Spinal cord (tissue), 3 donors: Measurements from ENCODE around the gene FOXK1.

DNA sequence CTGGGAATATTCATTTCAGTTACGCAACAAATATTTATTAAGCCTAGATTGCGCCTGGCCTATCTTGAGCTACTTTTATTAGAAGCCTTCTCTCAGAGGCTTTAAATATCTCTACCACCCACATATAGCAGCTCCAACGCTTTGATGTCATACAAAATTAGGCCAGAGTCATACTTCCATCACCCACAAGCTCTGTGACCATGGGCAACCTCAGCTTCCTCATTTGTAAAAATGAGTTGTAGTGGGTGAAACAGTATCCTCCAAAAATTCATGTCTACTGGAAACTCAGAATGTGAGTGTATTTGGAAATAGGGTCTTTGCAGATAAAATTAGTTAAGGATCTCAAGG lies 25.0 kb upstream of the CARD11 start:
- PRO-cap = no peak
- RAMPAGE, long total RNA = no peak

- PRO-cap = no peak
- RAMPAGE, long total RNA = no peak
These were observed 115.8 kb upstream of the CARD11 start for GRCh38 chr7:3159458-3159878.

- PRO-cap = no peak
- RAMPAGE, long total RNA = no peak
These were observed 57.9 kb upstream of the SDK1 start for GRCh38 chr7:3243015-3243625.

DNA sequence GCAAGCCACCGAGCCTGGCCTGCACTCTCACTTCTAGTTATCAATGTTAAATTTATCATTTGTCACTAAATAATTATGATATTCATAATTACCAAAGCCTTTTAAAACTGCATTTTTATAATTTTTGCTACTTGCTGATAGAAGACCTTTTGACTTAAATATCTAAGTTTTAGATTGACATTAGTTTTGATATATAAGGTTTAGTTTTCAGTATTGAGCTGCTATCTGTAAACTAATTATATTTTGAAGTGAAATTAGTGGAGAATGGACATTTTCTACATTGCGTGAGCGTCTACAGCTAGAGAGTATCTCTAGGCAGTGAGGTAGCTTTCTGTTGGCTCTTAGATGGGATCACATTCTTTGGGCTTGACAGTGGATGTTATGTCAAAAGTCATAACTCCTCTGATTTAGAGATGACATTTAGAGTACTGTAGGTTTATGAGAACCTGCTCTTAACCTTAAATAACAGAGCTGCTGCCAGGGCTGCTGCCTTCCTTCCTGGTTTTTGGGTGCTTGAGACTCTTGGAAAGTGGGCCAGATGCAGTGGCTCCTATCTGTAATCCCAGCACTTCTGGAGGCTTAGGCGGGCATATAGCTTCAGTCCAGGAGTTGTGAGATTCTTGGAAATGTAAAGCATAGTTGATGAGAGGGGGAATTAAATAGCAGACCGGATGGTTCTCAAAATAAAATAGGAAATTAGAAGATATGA lies 120.5 kb downstream of the SDK1 start:
- PRO-cap = no peak
- RAMPAGE, long total RNA = no peak

GRCh38 chr7:3742164-3742484 lies 441.1 kb downstream of the SDK1 start:
- PRO-cap = no peak
- RAMPAGE, long total RNA = no peak

DNA sequence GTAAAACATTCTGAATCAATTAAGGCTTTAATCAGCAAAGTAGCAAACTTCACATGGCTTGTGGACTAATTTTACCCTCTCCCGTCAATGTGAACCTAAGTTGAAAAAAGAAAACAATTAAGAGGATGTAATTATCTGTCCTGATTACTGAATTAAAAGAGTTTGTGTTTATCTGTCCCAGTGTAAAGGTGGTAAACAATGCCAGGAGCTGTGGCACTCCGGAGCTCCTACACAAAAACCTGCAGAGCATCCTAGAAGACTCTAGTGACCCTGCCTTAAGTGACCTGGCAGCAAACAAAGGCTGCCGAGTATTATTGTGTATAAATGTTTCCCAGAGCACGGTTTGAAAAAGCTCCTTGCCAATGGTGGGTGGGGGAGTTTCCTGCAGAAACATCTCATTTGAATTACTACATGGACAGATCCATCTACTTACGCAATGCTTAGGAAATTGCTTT lies 560.7 kb downstream of the SDK1 start:
- PRO-cap = no peak
- RAMPAGE, long total RNA = no peak

DNA sequence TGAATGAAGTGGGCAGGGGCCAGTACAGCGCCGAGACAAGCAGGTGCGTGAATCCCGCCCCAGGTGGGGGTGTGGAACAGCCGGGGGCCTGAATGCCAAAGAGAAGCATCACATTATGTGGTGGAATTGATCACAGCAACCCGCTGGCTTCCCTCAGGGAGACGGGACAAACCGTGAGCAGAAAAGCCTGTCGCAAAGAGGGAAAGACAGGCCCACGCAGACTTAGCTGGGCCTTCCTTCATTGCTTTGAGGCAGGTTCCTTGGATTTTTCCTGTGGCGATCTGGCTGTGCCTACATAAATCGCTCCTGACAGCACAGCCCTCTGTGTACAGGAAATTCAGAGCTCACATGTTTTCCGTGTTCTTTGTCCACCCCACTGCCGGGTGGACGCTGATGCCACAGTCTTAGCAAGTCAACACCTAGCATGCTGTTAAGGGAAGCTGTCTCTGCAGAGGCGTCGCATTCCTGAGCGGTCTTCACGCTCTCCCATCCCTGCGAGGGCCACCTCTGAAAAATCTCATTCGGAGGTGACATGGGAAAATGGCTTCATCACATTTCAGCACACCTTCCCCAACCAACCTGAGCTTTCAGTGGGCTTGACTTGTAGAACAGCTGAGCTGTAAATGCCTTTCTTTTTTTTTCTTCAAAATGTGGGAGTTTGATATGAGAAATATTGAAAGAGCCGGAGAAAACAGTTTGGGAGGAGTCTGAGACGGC lies 670.9 kb upstream of the FOXK1 start:
- PRO-cap = no peak
- RAMPAGE, long total RNA = no peak

DNA sequence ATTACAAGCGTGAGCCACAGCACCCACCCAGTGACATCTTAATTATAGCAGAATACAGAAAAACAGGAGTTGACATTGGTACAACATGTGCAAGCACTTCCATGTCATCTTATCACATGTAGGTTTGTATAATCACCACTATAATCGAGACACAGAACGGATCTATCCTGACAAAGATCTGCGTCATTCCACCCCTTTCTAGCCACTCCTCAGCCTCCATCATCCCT lies 262.3 kb upstream of the FOXK1 start:
- PRO-cap = no peak
- RAMPAGE, long total RNA = no peak

- PRO-cap = no peak
- RAMPAGE, long total RNA = no peak
These were observed 148.6 kb upstream of the FOXK1 start for GRCh38 chr7:4533421-4534010.

DNA sequence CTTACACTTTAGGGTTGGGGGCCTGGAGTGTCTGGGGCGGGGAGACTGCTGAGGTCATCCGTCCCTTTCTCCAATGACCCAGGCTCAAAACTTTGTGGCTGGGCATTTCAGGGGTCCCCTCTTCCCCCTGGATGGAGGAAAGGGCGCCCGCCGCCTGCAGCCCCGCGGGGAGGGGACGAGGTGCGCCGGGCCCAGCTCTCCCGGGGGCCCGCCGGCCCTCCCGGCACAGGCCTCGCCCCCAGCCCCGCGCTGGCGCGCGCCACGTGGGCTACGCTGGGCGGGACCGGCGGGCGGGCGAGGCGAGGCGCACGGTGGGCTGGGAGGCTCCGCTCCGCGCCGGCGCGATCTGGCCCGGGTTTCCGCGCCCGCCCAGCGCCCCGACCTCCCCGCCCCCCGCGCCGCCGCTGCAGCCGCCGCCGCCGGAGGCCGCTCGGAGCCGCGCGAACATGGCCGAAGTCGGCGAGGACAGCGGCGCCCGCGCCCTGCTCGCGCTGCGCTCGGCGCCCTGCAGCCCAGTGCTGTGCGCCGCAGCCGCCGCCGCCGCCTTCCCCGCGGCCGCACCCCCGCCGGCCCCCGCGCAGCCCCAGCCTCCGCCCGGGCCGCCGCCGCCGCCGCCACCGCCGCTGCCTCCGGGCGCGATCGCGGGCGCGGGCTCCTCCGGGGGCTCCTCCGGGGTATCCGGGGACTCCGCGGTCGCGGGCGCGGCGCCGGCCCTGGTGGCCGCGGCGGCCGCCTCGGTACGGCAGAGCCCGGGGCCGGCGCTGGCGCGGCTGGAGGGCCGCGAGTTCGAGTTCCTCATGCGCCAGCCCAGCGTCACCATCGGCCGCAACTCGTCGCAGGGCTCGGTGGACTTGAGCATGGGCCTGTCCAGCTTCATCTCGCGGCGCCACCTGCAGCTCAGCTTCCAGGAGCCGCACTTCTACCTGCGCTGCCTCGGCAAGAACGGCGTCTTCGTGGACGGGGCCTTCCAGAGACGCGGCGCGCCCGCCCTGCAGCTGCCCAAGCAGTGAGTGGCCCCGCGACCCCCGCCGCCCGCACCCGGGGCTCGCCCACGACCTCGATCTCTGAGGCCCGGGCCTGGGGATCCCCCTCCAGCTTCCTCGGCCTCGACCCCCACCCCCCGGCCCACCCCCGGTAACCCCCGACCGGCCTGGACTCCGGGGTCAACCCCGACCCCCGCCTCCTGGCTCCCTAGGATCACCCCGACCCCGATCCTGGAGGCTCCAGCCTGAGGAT lies at the start of gene FOXK1:
Gene FOXK1 (plus strand): TSS at position 433 of the 1,236 bp plus-strand sequence.
- PRO-cap = no peak
- RAMPAGE, long total RNA = no peak

GRCh38 chr7:4700674-4701423 lies 18.8 kb downstream of the FOXK1 start:
- PRO-cap = no peak
- RAMPAGE, long total RNA = no peak

- PRO-cap = no peak
- RAMPAGE, long total RNA = no peak
These were observed 31.3 kb downstream of the FOXK1 start for GRCh38 chr7:4713247-4713873.

DNA sequence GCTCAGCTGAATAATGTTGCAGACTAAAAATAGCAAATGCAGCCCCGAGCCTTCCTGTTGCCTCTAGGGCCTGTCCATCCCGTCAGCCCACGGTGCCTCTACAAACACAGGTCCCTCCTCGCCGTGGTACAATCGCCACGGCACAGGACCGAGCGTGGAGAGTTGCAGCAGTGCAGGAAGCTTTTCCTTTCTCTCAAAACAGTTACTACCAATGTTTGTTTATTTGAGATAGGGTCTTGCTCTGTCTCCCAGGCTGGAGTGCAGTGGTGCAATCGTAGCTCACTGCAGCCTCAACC lies 41.3 kb downstream of the FOXK1 start:
- PRO-cap = no peak
- RAMPAGE, long total RNA = no peak

GRCh38 chr7:4725256-4725890 lies 43.3 kb downstream of the FOXK1 start:
- PRO-cap = no peak
- RAMPAGE, long total RNA = no peak

DNA sequence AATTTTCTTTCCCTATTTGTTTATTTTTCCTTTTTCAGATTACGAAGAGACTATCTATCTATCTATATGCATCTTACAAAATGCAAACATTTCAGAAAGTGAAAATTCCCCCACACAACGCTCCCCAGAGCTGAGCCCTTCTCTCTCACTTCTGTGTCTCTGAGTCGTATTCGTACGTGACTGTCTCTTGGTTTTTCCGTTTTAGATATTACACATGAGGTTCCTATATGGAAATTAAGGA lies 27.4 kb upstream of the AP5Z1 start:
- PRO-cap = no peak
- RAMPAGE, long total RNA = no peak

GRCh38 chr7:4775774-4776489 lies 509 bp downstream of the AP5Z1 start:
- PRO-cap = no peak
- RAMPAGE, long total RNA = no peak

- PRO-cap = no peak
- RAMPAGE, long total RNA = no peak
These were observed 7.5 kb downstream of the AP5Z1 start for GRCh38 chr7:4782690-4783553.

GRCh38 chr7:4783875-4784764 lies 8.7 kb downstream of the AP5Z1 start:
- PRO-cap = no peak
- RAMPAGE, long total RNA = no peak

GRCh38 chr7:4879452-4879926 lies 4.0 kb downstream of the RADIL start:
- PRO-cap = no peak
- RAMPAGE, long total RNA = no peak

DNA sequence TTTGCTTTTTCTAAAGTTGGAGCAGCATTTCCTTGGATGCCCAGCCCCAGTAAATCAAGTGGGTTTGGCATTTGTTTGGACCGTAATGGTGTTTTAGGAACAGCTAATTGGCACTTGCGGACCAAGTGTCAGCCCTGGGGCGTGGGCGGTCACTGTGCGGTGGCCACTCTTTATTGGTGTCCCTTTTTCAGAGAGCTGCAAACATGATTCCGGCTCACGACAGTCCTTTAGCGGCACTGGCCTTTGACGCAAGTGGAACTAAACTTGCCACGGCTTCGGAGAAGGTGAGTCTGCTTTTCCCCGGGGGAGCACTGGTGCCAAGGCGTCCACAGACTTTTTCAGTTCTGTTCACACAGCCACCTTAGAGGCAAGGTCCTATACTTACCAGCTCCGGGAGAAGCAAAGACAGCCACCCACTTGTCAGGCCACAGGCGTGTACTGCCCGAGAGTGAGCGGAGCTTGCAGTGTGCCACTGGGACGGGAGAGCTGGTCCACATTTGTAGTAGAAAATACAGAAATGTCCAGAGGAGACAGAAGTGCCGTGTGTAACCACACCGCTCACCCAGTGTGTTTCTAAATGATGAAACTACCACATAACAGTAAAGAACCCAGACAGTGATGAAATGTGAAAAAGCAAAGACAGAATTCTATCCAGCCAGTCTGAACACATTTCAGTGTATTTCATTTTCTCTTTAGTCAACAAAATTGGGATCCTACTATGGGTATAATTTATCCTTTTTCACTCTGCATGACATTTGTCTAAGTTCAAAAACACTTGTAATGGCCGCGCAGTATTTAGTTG lies 27.9 kb downstream of the WIPI2 start:
- PRO-cap = no peak
- RAMPAGE, long total RNA = no peak